ENCODE data around the genes HAPLN4 and SUGP1.

DNA sequence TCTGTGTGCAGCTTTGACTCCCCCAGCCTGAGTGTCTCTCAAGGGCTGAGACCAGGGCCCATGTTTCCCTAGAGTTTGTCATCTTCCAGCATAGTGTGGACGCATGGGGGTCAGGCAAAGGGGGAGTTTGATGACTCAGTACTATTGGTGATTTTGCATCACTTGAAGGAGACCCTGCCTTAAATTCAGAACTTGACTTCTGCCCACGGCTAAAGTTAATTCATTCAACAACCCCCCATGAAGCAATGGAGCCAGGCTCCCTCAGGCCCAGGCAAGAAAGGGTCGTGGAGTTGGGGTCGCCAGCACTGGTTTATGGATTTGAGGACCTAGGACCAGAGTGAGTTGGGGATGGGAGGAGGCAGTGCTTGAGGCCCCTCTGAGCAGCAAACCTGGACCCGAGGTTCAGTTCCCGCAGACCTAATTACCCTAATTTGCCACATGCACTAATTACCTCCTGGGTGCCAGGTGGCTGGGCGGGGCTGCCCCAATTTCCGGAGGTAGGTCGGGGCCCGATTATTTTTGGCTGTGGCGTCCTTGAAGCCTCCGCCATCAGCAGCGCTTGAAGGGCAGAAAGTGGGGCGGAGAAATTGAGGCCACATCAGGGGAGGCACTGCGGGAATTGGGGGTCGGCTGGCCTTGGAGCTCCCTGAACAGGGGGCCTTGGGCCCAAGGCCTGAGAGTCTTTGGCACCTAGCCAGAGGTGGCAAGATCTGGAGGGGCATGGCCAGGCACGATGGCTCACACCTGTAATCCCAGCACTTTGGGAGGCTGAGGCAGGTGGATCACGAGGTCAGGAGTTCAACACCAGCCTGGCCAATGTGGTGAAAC lies 5.8 kb upstream of the HOMER3 start:
- RRBS = no CpG with 5 or more reads among the region's 18 CpGs
CAGE:
- cytosol, long polyA plus RNA = no peak
- long polyA plus RNA = no peak
- nucleus, long polyA plus RNA = no peak

DNA sequence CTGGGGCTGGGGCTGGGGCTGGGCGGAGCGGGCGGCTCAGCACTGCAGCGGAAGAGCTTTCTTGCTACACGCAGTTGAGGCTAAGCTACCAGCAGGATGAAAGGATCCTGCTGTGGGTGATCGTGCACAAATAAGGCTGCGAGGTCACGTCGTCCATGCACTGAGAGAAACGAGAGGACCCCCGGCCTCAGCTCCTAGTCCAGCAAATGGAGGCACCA lies 20.8 kb upstream of the HOMER3 start:
- RRBS = no CpG with 5 or more reads among the region's 11 CpGs
CAGE:
- cytosol, long polyA plus RNA = no peak
- long polyA plus RNA = no peak
- nucleus, long polyA plus RNA = no peak

- RRBS = no CpG with 5 or more reads among the region's 10 CpGs
CAGE:
- cytosol, long polyA plus RNA = no peak
- long polyA plus RNA = no peak
- nucleus, long polyA plus RNA = no peak
These were observed 26.4 kb downstream of the TMEM161A start for GRCh38 chr19:19111719-19112502.

GRCh38 chr19:19198003-19198459 lies 5.2 kb downstream of the NR2C2AP start:
- RRBS = no CpG with 5 or more reads among the region's 12 CpGs
CAGE:
- cytosol, long polyA plus RNA = no peak
- long polyA plus RNA = no peak
- nucleus, long polyA plus RNA = no peak

GRCh38 chr19:19261222-19262279 lies 1.1 kb downstream of the HAPLN4 start:
- RRBS = under 1% methylated on average over 24 of the region's 56 CpGs
CAGE:
- cytosol, long polyA plus RNA = start-site peak on the minus strand at chr19:19261664-19261701, 132 reads
- long polyA plus RNA = start-site peak on the minus strand at chr19:19261604-19261770, 105 and 18 reads in 2 replicates
- nucleus, long polyA plus RNA = start-site peak on the minus strand at chr19:19261662-19261689, 47 reads

- RRBS = no CpG with 5 or more reads among the region's 30 CpGs
CAGE:
- cytosol, long polyA plus RNA = no peak
- long polyA plus RNA = no peak
- nucleus, long polyA plus RNA = no peak
These were observed at the start of gene HAPLN4 for GRCh38 chr19:19262652-19263198. HAPLN4 (minus strand) TSS chr19:19262804.

- RRBS = 0% methylated on average over 1 of the region's 23 CpGs
CAGE:
- cytosol, long polyA plus RNA = start-site peak on the minus strand at chr19:19320492-19320498, 49 reads
- long polyA plus RNA = start-site peak on the minus strand at chr19:19320482-19320494, 69 and 72 reads in 2 replicates
- nucleus, long polyA plus RNA = start-site peak on the minus strand at chr19:19320488-19320494, 79 reads
These were observed at the start of gene SUGP1 for GRCh38 chr19:19320287-19320672. SUGP1 (minus strand) TSS chr19:19320509.

GRCh38 chr19:19380942-19381443 lies 24.5 kb upstream of the GATAD2A start:
- RRBS = no CpG with 5 or more reads among the region's 3 CpGs
CAGE:
- cytosol, long polyA plus RNA = no peak
- long polyA plus RNA = no peak
- nucleus, long polyA plus RNA = no peak

DNA sequence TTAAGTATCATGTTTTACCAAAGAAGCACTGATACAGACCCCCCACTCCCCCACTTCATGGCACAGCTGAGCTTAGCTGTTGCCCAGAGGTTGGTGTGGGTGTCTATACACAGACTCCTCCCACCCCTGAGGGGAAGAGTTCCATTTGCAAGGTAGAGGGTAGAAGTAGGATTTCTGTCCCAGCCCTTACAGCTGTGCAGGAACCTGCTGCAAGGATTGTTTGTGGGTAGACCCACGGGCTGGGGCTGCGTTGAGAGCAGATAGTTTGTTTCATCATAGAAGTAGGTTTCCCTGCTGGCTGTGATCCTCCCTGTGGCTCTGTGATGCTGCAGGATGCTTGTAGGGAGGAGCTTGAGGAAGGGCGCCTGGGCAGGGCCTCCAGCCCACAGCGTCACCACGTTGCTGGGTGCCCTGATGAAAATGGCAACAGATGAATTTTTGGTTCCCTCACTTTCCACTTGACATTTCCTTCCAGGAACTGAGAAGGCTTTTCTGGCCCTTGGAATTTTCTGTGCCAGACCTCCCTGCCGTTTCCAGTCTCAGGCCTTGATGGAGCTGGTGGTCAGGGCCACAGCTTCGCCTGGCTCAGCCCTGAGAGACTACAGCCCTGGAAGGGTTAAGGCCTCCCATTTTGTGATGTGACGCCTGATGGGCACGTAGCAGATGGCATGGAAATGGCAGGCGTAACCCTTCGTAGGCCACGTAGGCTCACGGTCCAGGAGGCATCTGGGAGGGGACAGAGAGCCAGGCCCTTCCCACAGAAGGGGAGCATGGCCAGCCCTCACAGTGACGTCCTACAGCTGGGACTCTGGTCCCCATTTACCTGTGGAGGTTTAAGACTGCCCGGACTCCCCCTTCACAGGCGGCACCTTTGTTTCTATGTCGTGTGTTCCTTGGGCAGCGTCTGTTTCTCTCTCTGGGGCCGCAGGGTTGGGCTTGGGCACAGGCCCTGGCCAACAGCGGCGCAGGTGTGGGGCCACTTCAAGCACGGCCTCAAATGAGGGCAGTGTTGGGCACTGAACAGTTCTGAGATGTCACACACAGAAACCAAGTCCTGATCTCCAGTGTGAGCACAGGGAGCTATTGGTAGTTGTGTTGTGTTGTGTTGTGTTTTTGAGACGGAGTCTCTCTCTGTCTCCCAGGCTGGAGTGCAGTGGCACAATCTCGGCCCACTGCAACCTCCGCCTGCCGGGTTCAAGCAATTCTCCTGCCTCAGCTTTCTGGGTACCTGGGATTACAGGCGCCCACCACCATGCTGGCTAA lies 42.3 kb downstream of the GATAD2A start:
- RRBS = no CpG with 5 or more reads among the region's 27 CpGs
CAGE:
- cytosol, long polyA plus RNA = no peak
- long polyA plus RNA = no peak
- nucleus, long polyA plus RNA = no peak

DNA sequence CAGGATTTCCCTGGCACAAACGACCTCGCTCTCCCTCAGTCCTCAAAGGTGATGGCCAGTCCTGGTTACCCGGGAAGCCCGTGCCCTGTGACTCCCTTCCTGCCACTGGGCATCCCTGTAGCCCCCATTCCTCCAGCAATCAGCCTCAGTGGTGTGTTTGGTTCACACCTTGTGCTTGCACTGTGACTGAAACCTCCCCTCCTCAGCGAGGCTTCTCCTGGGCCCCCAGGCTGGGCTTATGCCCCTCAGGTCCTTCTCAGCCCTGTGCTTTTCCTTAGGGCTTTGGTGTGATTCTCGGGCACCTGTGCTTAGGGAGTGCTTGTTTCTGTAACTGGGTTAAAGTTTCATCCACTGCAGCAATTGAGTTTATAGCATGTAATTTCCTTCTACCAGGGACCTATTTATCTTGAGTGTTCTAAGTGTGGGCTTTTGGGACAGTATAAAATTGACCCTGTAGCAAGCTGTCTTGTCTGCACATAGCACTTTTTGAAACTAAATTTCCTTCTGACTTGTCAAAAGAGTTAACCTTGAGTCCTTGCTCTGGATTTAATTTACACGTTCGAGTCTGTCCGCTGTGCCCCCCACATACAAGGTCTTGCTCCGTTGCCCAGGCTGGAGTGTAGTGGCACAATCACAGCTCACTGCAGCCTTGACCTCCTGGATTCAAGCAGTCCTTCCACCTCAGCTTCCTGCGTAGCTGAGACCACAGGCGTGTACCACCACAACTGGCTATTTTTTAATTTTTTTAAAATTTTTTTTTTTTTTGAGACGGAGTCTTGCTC lies 47.6 kb downstream of the GATAD2A start:
- RRBS = no CpG with 5 or more reads among the region's 13 CpGs
CAGE:
- cytosol, long polyA plus RNA = no peak
- long polyA plus RNA = no peak
- nucleus, long polyA plus RNA = no peak

DNA sequence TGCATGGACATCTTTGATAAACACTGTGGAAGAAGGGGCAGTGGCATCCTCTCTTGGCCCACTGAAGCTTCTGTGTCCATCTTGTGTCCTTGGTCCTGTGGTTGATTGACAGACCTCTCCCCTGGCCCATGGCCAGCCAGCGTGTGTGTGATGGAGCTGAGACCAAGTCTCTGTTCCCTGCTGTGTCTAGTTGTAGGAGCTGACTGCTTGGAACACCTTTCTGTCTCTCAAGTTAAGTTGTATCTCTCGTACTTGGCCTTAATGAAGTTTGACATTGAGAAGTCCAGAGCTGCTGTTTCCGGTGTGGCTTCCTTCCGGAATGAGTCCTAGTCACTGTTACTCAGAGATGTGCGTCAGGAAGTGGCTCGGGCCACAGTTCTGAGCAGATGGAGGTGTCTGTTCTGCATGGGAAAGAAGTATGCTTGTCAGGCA lies 54.2 kb downstream of the GATAD2A start:
- RRBS = no CpG with 5 or more reads among the region's 6 CpGs
CAGE:
- cytosol, long polyA plus RNA = no peak
- long polyA plus RNA = no peak
- nucleus, long polyA plus RNA = no peak

DNA sequence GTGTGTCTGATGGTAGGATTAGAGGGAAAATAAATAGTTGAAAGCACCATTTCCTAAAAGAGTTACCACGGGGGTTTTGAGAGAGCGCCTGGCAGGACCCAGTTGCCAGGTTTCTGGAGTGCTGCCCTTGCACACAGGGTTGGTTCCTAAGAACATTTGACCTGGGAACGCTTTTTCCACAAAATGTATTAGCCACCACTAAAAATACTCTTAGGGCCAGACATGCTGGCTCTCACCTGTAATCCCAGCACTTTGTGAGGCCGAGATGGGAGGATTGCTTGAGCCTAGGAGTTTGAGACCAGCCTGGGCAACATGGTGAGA lies 11.7 kb downstream of the TSSK6 start:
- RRBS = no CpG with 5 or more reads among the region's 4 CpGs
CAGE:
- cytosol, long polyA plus RNA = no peak
- long polyA plus RNA = no peak
- nucleus, long polyA plus RNA = no peak

DNA sequence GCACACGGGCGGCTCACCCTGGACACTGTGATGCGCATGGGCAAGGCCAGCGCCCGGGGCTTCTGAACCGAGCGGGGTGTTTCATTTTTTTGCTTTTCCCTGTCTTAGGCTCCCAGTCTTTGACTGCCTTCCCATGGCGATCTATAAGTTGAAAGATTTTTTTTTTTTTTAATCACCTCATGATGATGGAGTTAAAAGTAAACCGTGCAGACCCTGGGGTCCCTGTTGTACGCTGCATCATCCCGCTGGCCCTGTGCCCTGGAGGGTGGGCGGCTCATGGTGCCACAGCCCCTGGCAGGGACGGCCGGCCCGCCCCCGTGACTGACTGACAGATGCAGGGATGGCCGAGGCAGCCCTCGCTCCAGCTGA lies 9.5 kb downstream of the TSSK6 start:
- RRBS = 96% methylated on average over 5 of the region's 18 CpGs
CAGE:
- cytosol, long polyA plus RNA = no peak
- long polyA plus RNA = no peak
- nucleus, long polyA plus RNA = no peak

- RRBS = no CpG with 5 or more reads among the region's 28 CpGs
CAGE:
- cytosol, long polyA plus RNA = no peak
- long polyA plus RNA = no peak
- nucleus, long polyA plus RNA = no peak
These were observed 8.9 kb downstream of the TSSK6 start for GRCh38 chr19:19506187-19507056.

DNA sequence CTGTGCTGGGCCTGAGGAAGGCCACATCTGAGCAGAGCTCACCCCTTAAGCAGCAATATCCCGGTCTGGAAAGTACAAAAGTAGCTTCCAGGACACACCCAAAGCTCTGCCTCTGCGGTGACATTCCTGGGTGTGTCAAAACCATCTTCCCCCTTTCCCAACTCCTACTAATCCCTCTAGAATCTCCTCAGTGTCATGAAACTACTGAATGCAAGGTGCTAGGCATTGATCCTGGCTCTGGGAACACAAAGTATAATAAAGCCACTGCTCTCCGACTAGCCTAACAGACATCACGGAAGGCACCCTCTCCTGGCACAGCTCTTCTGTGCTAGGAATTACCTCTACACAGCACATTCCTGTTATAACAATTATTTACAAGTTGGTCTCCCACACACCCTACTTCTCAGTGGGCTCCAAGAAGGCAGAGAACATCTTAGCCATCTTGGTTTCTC lies 4.9 kb downstream of the PBX4 start:
- RRBS = no CpG with 5 or more reads among the region's 4 CpGs
CAGE:
- cytosol, long polyA plus RNA = no peak
- long polyA plus RNA = no peak
- nucleus, long polyA plus RNA = no peak

DNA sequence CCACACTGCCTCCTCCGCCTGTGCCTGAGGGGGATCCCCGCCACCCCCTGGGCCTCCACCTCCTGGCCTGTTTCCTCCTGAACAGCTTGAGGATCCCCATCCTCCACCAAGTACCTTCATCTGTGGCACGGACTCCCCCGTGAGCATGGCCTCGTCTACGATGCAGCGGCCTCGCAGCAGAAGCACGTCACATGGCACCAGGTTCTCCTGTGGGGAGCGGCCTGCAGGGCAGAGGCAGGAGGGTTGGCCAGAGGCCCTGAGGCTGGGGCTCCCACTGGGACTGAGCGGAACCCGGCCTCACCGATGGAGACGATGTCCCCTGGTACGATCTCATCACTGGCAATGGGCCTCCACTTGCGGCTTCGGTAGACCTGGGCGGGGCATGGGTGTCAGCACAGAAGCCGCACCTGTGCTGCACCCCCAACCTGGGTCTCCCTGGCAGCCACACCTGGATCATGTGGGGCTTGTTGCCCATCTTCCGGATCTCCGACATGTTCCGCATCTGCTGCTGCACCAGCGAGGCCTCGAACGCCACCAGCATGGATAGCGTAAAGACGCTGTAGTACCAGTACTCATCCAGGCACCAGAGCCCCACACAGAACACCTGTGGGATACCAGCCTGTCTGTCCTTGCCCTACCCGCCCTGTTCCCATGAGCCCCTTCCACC lies 6.8 kb downstream of the ATP13A1 start:
- RRBS = no CpG with 5 or more reads among the region's 28 CpGs
CAGE:
- cytosol, long polyA plus RNA = no peak
- long polyA plus RNA = no peak
- nucleus, long polyA plus RNA = no peak

DNA sequence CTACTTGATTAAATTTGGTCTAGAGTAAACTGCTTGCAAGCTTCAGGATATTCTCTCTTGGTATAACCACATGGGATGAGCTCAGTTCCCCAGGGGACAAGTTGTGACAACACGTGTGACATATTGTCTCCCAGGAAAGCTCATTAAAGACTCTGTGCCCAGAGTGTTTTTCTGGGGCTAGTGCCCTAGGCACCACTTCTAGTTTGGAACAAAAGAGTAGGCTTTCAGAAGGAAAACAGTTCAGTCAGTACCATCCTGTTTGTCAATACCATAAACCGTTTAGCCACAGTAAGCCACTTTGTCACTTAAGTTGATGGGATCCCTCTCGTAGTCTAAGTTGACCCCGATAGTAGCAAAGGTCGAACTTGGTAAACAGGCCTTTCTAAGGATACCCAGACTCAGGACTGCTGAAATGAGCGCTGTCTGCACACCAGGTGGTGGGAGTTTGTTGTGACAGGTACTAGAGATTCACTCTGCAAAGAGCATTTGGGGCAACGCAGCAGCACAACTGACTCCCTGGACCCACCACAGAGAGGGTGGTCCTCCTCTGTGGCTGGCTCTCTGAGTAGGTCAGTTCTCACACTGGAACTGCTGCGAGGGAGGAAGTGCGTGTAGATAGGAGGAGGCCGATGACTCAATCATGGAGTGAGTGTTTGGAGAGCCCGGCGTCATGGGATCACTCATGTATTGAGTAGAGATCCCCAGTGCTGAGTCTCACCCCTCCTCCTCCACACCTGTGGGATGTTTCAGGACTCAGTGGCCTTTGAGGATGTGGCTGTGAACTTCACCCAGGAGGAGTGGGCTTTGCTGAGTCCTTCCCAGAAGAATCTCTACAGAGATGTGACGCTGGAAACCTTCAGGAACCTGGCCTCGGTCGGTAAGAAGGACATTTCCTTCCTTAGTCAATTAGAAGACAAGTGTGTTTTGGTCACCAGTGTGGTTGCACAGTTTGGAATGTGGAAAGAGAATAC lies 8.8 kb downstream of the ZNF101 start:
- RRBS = no CpG with 5 or more reads among the region's 15 CpGs
CAGE:
- cytosol, long polyA plus RNA = no peak
- long polyA plus RNA = no peak
- nucleus, long polyA plus RNA = no peak

- RRBS = no CpG with 5 or more reads among the region's 17 CpGs
CAGE:
- cytosol, long polyA plus RNA = no peak
- long polyA plus RNA = no peak
- nucleus, long polyA plus RNA = no peak
These were observed 677 bp downstream of the ZNF506 start for GRCh38 chr19:19820832-19821313.

- RRBS = no CpG with 5 or more reads among the region's 15 CpGs
CAGE:
- cytosol, long polyA plus RNA = no peak
- long polyA plus RNA = no peak
- nucleus, long polyA plus RNA = no peak
These were observed 14.5 kb upstream of the ZNF486 start for GRCh38 chr19:20152496-20152927.

DNA sequence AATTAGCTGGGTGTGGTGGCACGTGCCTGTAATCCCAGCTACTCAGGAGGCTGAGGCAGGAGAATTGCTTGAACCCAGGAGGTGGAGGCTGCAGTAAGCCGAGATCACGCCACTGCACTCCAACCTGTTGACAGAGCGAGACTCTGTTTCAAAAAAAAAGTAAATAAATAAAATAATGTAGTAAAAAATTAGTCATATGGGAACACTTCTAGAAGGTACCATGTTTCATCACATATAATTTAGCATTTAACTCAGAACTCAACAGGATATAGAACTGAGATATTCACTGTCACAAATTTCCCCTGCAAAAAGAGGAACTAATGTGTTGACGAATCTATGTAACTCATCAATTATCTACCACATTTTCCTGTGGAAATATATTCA lies 1.6 kb downstream of the ZNF737 start:
- RRBS = no CpG with 5 or more reads among the region's 5 CpGs
CAGE:
- cytosol, long polyA plus RNA = no peak
- long polyA plus RNA = no peak
- nucleus, long polyA plus RNA = no peak